Neural progenitor cell (in vitro differentiated cells): ENCODE measurements around a stretch of chr3.

GRCh38 chr3:183491820-183492439 is 63.5 kb upstream of the MCF2L2 start:
- RAMPAGE, long total RNA: no peak

DNA sequence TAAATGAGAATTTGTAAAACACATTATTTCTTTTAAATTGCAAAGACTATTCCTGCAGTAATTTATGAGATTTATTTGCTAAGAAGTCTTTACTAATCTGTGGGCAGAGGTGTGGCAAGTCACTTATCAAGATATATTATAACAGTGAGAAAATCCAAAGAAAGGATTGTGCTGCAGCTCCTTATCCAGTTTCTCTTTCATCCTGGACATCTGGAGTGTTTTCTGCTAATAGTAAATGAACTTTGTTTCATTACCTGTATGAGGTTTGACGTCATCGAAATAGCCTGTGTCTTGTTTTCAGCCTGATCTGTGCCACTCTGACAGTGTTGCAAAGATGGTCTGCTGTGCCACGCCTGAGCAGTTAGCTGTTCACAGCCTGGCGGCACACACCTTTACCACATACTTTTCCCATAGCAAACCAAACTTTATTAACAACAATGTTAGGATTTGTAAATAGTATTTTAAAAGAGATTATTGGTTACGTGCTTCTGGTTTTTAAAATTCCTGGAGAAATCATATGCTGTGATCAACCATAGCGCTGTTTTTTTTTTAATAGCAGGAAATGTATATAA is 34.0 kb downstream of the YEATS2 start:
- RAMPAGE, long total RNA: no peak

DNA sequence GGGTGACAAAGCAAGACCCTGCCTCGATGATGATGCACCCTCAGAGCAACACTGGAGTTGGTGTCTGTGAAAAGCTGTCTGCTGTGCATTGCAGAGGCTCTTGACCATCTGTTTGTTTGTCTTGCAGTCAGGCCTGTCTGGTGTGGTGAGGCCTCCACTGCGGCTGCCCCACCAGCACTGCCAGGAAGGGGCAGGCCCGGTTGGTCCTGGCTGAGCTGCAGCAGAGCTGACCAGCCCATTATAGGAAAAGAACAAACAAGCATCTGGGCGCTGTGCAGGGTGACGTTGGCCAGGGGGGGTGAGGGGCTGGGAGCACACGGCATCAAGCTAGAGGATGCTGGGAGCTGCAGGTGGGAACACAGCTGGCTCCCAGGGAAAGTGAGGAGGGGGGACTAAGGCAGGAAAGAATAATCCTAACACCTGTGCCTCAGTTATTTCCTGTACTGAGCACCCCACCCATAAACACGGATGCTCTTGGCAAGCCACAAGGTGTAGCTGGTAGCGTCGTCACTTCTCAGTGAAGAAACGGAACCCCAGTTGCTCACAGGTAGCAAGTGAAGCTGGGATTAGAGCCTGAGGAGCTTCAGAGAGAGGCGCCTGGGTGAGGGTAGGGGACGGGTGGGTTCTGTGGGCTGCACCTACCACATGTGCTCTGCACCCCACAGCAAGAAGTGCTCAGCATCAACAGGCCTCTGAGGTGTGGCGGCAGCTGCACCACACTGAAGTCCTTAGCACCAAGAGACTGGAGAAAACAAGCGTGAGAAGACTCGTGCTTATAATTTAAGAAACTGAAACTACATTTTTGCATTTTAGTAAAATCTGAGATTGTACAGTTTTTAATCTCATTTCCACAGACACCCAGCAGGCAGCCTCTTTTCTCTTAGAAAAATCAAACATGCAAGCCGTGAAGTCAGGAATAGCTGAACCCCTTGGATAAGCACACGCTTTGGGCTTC is 10.0 kb downstream of the MAP6D1 start:
- RAMPAGE, long total RNA: no peak

GRCh38 chr3:184015332-184016243 is 2.1 kb downstream of the ABCC5 start:
- RAMPAGE, long total RNA: no peak

DNA sequence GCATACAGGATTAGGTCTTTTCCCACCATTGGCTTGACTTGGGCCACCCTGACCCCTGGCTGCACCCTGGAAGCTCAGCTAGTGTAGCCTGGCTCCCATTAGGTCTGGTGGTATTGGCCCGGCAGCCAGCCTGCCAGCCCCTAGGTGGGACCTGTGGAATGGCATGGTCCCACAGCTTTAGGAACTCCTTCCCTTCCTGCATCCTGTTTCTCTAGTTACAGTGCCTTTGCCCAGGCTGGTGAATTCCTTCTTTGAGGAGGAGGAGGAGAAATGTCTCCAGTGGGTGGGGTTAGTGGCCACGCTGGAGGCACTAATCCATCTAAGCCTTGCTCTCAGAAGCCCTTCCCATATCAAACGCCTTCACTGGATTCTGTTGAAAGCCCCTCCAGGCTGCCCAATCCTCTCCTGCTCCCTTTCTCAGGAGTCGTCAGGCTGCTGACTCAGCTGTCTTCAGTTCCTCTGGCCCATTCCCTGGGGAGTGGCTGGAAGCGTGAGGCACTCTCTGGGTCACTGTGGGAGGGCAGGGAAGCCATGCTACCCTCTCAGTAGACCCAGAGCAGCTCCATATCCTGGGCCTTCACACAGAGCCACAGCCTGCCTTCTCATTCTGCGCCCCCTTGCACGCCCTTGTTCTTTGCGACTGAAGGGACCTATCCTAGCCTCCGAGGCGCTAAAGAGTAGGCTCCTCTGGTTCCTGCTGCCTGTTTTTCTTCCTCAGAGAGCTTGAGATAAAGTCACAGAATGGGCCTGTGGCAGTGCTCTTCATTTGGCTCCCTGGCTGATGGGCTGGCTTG is 2.7 kb downstream of the AP2M1 start:
- RAMPAGE, long total RNA: no peak

DNA sequence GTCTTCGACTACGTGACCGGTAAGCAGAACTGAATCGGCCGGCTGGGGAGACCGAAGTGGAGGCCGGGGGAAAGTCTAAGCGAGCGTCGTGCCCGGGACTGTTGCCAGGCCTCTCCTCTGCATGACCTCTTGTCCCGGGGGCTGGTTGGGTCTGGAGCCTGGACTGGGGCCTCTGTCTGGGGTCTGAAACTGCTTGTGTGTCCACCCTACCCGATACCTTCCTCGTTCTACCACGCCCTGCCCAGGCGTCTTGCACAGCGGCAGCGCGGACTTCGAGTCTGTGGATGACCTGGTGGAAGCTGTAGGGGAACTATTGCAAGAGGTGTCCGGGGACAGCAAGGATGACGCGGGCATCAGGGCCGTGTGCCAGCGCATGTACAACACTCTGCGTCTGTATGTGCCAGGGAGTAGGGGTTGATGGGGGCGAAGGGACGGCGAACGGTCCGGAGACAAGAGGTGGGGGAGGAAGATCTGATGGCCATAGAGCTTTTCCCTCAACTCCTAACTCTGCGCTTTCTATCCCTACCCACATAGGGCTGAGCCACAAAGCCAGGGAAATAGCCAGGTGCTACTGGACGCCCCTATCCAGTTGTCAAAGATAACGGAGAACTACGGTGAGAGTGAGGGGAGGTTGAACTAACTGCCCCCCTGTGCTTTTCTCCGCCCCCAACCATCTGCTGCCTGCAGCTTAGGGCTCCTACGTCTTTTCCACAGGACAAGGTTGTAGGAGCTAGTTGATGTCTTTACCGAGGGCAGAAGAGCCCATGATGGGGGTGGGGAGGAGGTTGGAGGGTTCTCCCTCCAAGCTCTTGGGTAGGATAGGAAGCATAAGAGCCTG is 482 bp downstream of the ABCF3 start:
- RAMPAGE, long total RNA: no peak

DNA sequence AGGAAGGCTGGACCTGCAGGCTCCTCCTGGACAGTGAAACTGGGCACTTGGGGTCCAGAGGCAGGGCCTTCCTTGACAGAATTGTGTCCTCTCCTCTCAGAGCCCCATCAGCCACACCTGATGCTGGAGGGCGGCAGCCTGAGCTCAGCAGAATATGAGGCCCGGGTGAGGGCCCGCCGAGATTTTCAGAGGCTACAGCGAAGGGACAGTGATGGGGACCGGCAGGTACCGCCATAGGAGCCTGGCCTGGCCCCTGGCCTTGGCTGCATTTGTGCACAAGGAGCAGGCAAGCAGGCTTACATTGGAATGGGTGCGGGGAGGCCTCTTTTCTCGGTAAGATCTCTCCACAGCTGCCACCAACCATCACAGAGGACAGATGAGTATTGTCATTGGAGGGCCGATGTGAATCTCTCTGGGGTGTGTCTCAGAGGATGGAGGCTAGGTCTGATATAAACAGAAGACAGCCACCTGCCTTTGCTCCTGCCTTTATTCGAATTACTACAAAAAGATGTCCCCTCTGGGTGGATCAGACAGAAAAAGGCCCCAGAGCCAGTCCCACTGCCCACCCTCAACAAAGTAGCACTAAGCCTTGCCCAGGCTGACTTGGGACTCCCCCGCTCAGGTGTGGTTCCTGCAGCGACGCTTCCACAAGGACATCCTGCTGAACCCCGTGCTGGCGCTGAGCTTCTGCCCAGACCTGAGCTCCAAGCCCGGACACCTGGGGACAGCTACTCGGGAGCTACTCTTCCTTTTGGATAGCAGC is 5.3 kb downstream of the VWA5B2 start:
- RAMPAGE, long total RNA: no peak

DNA sequence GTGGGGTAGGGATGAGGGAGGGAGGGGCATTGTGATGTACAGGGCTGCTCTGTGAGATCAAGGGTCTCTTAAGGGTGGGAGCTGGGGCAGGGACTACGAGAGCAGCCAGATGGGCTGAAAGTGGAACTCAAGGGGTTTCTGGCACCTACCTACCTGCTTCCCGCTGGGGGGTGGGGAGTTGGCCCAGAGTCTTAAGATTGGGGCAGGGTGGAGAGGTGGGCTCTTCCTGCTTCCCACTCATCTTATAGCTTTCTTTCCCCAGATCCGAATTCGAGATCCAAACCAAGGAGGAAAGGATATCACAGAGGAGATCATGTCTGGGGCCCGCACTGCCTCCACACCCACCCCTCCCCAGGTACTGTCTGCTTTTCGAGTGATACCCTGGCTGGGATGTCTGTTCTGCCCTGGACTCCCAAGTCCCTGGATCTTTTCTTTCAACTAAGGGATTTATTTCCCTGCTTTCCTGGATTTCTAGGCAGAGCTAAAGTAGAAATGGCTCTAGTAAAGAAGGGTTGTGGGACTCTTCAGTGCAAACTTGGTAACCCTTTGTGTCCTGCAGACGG is 6.0 kb downstream of the EIF4G1 start:
- RAMPAGE, long total RNA: no peak

DNA sequence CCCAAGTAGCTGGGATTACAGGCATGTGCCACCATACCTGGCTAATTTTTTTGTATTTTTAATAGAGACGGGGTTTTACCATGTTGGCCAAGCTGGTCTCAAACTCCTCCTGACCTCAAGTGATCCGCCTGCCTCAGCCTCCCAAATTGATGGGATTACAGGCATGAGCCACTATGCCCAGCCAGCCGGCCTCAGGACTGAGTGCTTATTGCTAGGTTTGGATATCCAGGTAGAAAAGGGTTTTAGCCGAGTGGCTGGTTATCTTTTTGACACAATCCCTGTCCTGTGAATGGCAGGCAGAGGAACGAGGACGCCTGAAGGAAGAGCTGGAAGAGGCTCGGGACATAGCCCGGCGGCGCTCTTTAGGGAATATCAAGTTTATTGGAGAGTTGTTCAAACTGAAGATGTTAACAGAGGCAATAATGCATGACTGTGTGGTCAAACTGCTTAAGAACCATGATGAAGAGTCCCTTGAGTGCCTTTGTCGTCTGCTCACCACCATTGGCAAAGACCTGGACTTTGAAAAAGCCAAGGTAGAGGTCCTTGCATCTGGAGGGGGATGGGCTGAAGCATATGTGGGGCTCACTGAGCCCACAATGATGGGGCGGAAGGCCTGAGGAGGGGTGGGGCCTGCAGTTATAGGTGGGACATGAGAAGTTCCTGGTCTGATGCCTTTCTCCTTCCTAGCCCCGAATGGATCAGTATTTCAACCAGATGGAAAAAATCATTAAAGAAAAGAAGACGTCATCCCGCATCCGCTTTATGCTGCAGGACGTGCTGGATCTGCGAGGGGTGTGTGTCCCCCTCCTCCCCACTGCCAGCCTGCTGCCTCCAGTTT is 10.4 kb downstream of the EIF4G1 start:
- RAMPAGE, long total RNA: no peak

DNA sequence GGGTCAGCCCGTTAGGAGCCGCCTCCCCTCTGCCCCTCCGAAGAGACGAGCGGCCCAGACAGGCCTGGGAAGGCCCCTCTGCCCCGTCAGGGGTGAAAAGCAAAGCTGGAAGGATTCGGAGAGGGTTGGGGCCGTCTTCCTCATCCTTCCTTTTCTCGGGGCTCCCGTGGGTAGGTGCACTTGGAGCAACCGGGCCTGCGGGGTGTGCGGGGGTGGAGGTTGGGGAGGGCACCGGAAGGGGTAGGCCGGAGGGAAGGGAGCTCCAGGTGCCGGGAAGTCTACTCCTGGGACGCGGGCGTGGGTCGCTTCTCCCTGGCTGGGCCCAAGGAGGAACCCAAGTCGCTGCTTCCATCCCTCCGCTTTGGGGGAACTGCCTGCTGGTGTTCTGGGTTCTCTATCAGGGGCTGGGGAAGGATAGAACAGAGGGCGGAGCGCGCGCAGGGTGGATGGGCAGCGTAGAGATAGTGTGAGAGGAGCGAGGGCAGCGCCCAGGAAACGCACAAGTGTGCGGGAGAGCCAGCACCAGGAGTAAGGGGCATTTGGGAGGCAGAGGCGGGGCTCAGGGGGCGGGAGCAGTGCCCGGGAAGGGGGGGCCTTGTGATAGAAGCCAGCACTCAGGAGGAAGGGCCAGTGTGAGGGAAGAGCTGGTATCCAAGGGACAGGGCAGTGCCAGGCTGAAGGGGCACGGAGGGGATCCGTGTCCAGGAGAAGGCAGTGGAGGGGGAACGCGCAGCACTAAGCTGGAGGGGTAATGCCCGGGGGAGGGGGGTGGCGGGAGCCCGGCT is 659 bp downstream of the POLR2H start:
- RAMPAGE, long total RNA: no peak

- RAMPAGE, long total RNA: no peak
Measured at GRCh38 chr3:184378549-184379567, 851 bp upstream of the THPO start.

- RAMPAGE, long total RNA: no peak
Measured at GRCh38 chr3:184582944-184583343, 21.4 kb downstream of the EPHB3 start.

- RAMPAGE, long total RNA: no peak
Measured at GRCh38 chr3:184710414-184711328, 1.2 kb downstream of the MAGEF1 start.

DNA sequence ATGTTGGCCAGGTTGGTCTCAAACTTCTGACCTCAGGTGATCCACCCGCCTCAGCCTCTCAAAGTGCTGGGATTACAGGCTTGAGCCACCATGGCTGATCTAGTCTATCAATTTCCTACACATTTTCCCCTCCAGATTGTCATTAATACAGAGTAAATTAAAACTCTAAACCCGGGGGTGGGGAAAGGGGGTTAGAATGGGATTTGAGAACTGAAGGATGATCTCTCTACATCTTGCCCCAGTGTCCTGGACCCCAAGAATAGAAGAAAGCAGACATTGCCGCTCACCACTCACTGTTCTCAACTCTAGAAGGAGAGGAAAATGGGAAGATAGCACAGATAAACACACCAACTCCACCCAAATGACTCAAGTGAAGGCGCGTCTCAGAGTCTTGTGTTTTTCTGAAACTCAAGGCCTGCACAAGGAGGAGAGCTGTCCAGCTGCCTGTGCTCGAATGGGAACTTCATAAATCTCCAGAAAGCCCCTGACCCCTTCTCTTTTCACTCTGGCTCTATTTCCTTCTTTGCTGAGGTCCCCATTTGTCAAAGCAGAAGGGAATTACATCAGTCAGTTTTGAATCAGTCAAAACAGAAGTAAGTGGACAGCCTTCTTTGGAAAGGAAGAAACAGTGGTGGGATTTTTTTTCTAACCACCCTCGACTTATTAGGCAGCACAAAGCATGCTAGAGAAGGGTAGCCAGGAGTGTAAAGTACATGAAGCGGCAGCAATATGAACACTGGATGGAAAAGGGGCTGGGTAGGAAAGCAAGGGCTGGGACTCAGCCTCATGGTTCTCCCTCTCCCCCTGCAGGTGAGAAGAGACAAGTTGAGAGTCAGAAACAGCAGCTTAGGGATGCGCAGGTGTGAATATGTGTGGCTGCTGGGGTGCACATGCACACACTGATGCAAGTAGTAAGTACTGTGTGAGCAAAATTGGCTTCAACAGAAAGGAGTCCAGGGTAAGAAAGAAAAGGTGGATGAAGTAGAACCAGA is 36.4 kb upstream of the MAGEF1 start:
- RAMPAGE, long total RNA: no peak

DNA sequence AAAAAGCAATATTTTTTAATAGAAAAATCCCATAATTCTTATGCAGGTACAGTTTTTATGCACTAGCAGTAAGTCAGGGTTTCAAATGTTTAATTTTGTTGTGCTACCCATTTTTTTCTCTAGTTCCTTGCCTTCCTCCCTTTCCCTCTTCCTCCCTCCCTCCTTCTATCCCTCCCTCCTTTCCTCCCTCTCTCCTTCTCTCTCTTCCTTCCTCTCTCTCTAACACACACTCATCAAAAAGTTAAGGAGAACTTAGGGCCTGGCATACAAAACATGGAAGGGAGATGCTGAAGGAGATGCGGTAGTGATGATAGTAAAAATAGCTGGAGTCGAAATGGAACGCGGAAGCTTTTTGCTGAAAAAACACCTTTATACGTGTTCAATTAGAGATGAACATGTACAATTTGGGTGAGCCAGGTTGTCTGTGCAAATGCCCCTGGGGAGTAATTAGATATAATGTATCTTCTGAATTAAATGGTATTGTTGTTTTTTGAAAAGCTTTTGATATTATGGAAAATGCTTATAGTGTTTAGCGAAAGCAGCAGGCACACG is 103.9 kb downstream of the VPS8 start:
- RAMPAGE, long total RNA: no peak

- RAMPAGE, long total RNA: no peak
Measured at GRCh38 chr3:185216146-185216907, 37.5 kb downstream of the EHHADH start.

GRCh38 chr3:185317862-185318498 is 45.0 kb upstream of the MAP3K13 start:
- RAMPAGE, long total RNA: no peak

GRCh38 chr3:185378026-185378778 is 15.3 kb downstream of the MAP3K13 start:
- RAMPAGE, long total RNA: no peak

- RAMPAGE, long total RNA: no peak
Measured at GRCh38 chr3:185405974-185406323, 43.0 kb downstream of the MAP3K13 start.

GRCh38 chr3:185417417-185417982 is 54.6 kb downstream of the MAP3K13 start:
- RAMPAGE, long total RNA: no peak